Thyroid gland (tissue), 7 donors: ENCODE data around the gene MRC2.

GRCh38 chr17:61294779-61295249 lies 104.8 kb upstream of the TBX2 start:
- PRO-cap, 2 experiments, result no peak in any of the 2 experiments
- RAMPAGE, long total RNA, 5 experiments, result no peak in any of the 5 experiments

GRCh38 chr17:61377214-61377928 lies 22.3 kb upstream of the TBX2 start:
- PRO-cap, 2 experiments, result peak in 1 of 2 experiments; most common plus-strand start chr17:61377664 (in 1); most common minus-strand start chr17:61377324 (in 1)
- RAMPAGE, long total RNA, 5 experiments, result no peak in any of the 5 experiments

DNA sequence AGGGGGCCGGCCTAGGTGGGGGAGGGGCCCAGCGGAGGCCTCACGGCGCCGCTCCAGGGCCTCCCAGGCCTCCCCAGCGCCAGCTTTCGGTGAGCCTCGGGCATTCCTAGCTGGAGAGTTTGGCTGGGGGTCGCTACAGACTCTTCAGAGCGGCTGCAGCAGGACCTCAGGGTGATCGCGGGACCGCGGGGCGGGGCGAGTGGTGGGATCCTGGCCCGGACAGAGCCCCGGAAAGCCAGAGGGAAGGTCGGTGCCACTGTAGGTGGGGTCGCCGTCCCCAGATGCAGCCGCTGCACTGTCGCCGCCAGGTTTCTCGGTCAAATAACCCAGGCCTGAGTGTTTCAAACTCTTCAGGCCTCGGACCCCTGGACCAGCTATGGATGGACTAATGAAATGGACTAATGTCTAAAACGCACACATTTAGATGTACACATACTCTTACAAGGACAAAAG lies 2.2 kb upstream of the TBX2 start:
- PRO-cap, 2 experiments, result peak in 1 of 2 experiments; most common plus-strand start position 147 of the sequence (in 1)
- RAMPAGE, long total RNA, 5 experiments, result start-site peak on the plus strand in 2 of 5 experiments, centred at positions 40 to 83 of the sequence, 7 to 33 reads per replicate

- PRO-cap, 2 experiments, result peak in 2 of 2 experiments; most common minus-strand start chr17:61399557 (in 2)
- RAMPAGE, long total RNA, 5 experiments, result start-site peak on the minus strand in 1 of 5 experiments, at chr17:61399280-61399617 at its widest, 12 to 13 reads per replicate
Measured at GRCh38 chr17:61398871-61399709, 553 bp upstream of the TBX2 start.

DNA sequence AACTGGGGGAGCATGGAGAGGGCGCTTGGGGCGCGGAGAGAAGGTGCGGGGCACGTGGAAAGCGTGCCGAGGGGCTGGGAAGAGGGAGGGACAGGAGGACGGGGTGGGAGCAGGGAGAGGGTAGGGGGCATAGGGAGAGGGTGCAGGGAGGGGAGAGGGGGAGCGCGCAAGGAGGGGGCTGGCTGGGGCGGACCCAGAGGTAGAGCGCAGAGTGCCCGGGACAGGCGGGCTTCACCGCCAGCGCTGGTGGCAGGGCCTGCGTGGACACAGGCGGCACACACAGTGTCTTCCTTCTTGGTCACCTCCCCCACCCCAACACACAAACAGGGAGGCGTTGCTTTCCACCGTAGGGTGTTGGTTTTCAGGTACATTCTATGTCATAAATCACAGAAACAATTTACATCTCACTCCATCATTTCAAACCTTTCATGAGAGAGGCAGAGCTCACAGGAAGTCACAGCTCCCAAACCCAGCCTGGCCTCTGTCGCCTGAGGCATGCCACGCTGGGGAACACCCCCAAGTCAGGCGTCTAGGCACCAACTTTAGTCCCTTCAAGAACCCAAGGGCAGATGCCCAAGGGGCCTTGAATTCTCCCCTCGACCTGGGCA lies 10.3 kb downstream of the TBX4 start:
- PRO-cap, 2 experiments, result no peak in any of the 2 experiments
- RAMPAGE, long total RNA, 5 experiments, result no peak in any of the 5 experiments

- PRO-cap, 2 experiments, result no peak in any of the 2 experiments
- RAMPAGE, long total RNA, 5 experiments, result no peak in any of the 5 experiments
Measured at GRCh38 chr17:61492784-61493456, 40.7 kb downstream of the TBX4 start.

- PRO-cap, 2 experiments, result no peak in any of the 2 experiments
- RAMPAGE, long total RNA, 5 experiments, result no peak in any of the 5 experiments
Measured at GRCh38 chr17:62001479-62002352, 63.4 kb downstream of the MED13 start.

DNA sequence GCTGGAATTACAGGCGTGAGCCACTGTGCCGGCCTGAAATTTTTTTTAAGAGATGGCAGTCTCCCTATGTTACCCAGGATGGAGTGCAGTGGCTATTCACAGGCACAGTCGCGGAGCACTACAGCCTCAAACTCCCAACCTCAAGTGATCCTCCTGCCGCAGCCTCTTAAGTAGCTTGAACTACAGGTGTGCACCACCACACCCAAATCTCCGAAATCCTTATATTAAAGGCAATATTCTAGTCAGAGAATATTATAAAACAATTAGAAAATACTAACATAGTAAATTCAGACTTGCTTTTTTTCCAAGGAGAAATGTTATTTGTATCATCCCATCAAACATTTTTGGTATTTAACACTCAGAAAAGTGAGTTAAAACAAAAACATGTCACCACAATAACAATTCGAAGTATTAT lies 25.2 kb downstream of the MED13 start:
- PRO-cap, 2 experiments, result no peak in any of the 2 experiments
- RAMPAGE, long total RNA, 5 experiments, result no peak in any of the 5 experiments

DNA sequence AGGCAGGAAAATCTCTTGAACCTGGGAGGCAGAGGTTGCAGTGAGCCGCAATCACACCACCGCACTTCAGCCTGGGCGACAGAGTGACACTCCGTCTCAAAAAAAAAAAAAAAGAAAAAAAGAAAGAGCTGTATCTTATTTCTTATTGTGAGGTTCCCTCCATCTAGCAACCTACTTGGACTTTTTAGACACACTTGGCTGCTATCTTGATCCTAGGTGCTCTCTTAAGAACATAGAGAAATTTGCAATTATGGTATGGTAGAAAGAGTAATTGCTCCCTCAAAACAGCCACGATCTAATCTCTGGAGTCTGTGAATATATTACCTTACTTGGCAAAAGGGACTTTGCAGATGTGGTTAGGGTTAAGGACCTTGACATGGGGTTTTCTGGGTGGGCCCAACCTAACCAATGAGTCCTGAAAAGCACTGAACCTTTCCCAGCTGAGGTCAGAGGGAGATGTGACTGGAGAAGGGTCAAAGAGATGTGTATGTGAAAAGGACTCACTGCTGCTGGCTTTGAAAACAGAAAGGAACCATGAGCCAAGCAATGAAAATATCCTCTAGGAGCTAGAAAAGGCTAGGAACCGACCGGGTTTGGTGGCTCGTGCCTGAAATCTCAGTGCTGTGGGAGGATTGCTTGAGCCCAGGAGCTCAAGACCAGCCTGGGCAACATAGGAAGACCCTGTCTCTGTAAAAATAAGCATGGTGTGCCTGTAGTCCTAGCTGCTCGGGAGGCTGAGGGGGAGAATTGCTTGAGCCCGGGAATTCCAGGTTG lies 26.7 kb upstream of the MED13 start:
- PRO-cap, 2 experiments, result no peak in any of the 2 experiments
- RAMPAGE, long total RNA, 5 experiments, result no peak in any of the 5 experiments

DNA sequence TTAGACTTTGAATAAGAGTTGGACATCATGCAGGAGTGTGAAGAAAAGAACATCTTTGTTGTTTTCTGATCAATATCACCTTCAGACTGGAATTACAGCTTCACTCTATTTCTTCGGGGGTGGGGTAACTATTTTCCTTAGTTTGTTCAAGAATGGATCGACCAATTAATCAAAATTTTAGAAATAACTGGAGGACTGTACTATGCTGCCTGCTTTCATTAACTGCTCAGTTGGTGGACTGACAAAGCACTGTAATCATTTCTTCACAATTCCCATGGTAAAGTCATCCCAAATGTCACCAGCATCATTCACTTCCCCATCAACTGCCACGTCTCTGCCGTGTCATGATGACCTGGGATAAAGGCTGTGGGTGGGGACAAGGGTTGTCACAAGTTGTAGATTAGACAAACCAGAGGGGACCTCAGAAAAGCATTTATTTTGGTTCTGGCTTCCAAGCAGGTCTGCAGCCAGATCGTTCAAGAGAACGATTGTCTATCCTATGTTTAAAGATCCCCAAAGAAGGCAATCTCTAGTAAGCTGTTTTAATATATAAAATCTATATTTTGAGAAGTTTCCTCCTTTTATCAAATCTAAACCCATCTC lies 105.2 kb upstream of the MED13 start:
- PRO-cap, 2 experiments, result no peak in any of the 2 experiments
- RAMPAGE, long total RNA, 5 experiments, result no peak in any of the 5 experiments

DNA sequence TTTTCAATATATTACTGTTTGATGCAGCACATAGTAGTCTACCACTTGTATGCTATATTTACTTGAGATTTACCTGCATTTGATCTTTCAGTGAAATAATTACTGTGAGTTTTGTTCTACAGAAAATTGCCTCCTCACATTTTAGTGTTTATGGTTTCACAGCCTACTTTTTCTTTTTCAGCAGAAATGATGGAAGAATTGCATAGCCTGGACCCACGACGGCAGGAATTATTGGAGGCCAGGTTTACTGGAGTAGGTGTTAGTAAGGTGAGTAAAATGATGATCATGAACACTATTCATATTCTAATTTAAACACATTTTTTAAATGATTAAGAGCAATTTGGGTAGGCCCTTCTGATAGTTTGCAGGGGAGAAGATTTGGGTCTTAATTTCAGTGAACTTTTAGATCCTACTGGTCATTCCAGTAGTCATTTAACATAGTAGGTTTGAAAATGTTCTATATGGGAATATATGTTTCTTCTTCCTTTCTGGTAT lies 2.4 kb downstream of the TLK2 start:
- PRO-cap, 2 experiments, result no peak in any of the 2 experiments
- RAMPAGE, long total RNA, 5 experiments, result no peak in any of the 5 experiments

GRCh38 chr17:62572696-62573516 lies 54.6 kb upstream of the MRC2 start:
- PRO-cap, 2 experiments, result peak in 2 of 2 experiments; most common plus-strand start chr17:62573379 (in 1); most common minus-strand start chr17:62573176 (in 2)
- RAMPAGE, long total RNA, 5 experiments, result no peak in any of the 5 experiments

- PRO-cap, 2 experiments, result peak in 1 of 2 experiments; most common plus-strand start chr17:62579834 (in 1)
- RAMPAGE, long total RNA, 5 experiments, result no peak in any of the 5 experiments
Measured at GRCh38 chr17:62579520-62580167, 47.8 kb upstream of the MRC2 start.

GRCh38 chr17:62627613-62627971 lies at the start of gene MRC2:
TSS of gene MRC2 (plus strand) at chr17:62627670.
- PRO-cap, 2 experiments, result peak in 2 of 2 experiments; most common plus-strand start chr17:62627670 (in 1); most common minus-strand start chr17:62627785 (in 1)
- RAMPAGE, long total RNA, 5 experiments, result no peak in any of the 5 experiments

GRCh38 chr17:62648397-62648775 lies 20.9 kb downstream of the MRC2 start:
- PRO-cap, 2 experiments, result peak in 1 of 2 experiments; most common plus-strand start chr17:62648515 (in 1)
- RAMPAGE, long total RNA, 5 experiments, result no peak in any of the 5 experiments

GRCh38 chr17:62966862-62967743 lies 1.1 kb downstream of the TANC2 start:
- PRO-cap, 2 experiments, result no peak in any of the 2 experiments
- RAMPAGE, long total RNA, 5 experiments, result no peak in any of the 5 experiments

- PRO-cap, 2 experiments, result no peak in any of the 2 experiments
- RAMPAGE, long total RNA, 5 experiments, result no peak in any of the 5 experiments
Measured at GRCh38 chr17:63162064-63163272, 196.4 kb downstream of the TANC2 start.

GRCh38 chr17:63433602-63434536 lies 12.2 kb downstream of the CYB561 start:
- PRO-cap, 2 experiments, result peak in 1 of 2 experiments; most common plus-strand start chr17:63434131 (in 1)
- RAMPAGE, long total RNA, 5 experiments, result no peak in any of the 5 experiments

DNA sequence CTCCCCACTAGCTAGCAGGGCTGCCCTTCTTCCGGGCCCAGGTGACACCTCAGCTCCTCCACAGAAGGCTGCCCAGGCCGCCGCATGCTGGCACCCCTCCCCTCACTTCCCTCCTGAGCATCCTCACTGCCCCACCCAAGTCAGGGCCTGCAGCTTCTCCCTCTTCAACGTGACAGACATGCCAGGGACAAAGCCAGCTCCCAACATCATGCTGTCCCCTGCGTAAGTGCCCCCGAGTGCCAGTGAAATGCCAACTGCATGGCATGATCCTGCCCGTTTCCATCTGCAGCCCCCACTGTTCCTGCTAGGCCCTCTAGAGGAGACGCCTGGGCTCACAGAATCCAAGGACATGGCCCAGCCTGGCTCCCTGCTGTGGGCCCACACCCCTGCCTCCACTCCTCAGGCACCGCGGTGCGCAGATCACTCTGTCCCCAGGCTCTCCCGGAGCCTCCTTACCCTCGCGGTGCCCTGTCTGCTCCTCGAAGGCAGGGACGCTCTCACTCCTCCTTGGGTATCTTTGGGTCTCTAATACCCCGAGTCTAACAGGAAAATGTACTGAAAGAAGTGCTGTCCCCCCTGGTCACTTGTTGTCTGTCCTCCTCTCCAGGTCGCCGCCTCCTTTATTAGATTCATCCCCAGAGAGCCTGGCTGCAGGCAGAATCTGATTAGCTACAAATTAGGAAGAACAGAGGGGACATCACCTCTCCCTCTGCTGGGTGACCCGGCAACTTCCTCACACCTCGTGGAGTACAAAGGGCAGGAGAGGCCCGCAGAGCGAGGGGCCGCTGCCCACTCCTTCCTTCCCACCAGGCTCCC lies 5.6 kb downstream of the CYB561 start:
- PRO-cap, 2 experiments, result no peak in any of the 2 experiments
- RAMPAGE, long total RNA, 5 experiments, result no peak in any of the 5 experiments

- PRO-cap, 2 experiments, result no peak in any of the 2 experiments
- RAMPAGE, long total RNA, 5 experiments, result no peak in any of the 5 experiments
Measured at GRCh38 chr17:63681156-63681878, 18.6 kb downstream of the LIMD2 start.